H4 (cell line): ENCODE results near the genes RBM42, U2AF1L4 and LRFN3.

DNA sequence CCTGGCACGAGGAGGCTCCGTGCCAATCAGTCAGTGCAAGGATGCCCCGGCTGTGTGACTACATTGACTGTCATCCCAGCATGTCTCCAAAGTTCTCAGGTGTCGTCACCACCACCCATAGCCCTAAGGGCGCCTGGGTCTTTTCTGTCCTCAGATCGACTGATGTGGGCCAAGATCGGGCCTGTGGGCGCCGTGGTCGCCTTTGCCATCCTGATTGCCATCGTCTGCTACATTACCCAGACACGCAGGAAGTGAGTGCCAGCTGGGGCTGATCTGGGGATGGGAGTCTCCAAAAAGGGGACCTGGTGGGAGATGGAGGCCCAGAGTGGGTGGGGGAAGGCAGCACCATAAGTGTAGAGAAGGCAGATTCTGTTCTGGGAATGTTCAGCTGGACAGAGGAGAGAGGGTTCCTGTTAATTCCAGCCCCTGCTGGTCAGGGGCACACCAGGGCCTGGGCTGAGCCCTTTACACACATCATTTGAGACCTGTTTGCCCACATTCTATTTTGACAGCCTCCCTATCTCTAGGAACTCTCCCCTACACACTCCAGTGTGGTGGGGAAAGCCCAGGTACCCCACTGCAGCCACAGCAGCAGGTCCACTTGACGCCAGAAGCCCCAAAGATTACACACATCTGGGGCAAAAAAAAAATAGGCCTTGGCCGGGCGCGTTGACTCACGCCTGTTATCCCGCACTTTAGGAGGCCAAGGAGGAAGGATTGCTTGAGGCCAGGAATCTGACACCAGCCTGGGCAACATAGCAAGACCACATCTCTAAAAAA lies 18.4 kb upstream of the CD22 start:
- RAMPAGE, long total RNA, result no peak

GRCh38 chr19:35317330-35318007 lies 11.5 kb upstream of the CD22 start:
- RAMPAGE, long total RNA, result no peak

- RAMPAGE, long total RNA, result no peak
These were observed 11.8 kb upstream of the FFAR2 start for GRCh38 chr19:35436284-35436677.

GRCh38 chr19:35501652-35502273 lies 11.5 kb upstream of the KRTDAP start:
- RAMPAGE, long total RNA, result no peak

GRCh38 chr19:35575588-35576058 lies 10.3 kb upstream of the PMIS2 start:
- RAMPAGE, long total RNA, result no peak

- RAMPAGE, long total RNA, result start-site peak on the plus strand at chr19:35629064-35629080, 86 reads
These were observed at the start of gene RBM42 for GRCh38 chr19:35628223-35629366. RBM42 (plus strand) TSS chr19:35629036.

- RAMPAGE, long total RNA, result no peak
These were observed 1.9 kb upstream of the KMT2B start for GRCh38 chr19:35715795-35716408.

GRCh38 chr19:35716409-35717376 lies 1.1 kb upstream of the KMT2B start:
- RAMPAGE, long total RNA, result no peak

DNA sequence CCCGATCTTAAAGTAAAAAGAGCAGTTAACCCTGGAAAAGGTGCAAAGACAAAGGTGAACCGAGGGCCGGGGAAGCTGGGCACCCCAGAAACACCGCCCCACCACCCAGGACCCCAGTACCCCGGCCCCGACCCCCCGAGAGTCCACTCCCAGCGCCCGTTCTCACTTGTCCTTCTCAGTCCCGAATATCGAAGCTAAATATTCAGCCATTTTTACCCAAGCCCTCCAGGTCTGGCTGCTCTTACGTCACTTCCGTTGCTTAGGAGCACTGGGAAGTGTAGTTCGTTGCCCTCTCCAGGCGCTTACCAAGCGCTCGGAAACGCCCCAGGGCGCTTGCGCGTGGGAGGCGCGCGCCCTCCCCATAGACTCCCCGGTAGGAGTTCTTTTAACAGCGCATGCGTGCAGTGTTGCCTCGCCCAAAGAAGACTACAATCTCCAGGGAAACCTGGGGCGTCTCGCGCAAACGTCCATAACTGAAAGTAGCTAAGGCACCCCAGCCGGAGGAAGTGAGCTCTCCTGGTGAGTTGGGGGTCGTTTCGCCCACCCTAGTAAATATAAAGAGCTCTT lies at the start of gene U2AF1L4:
TSS of gene U2AF1L4 (minus strand) at position 237 of the 567 bp plus-strand sequence.
- RAMPAGE, long total RNA, result start-site peak on the minus strand centred at position 236 of the sequence, 7 bp wide, 38 reads; start-site peak on the plus strand centred at position 468 of the sequence, 60 bp wide, 208 reads

- RAMPAGE, long total RNA, result no peak
These were observed 787 bp downstream of the PSENEN start for GRCh38 chr19:35746316-35746559.

GRCh38 chr19:35754383-35754924 lies 2.4 kb downstream of the HSPB6 start:
- RAMPAGE, long total RNA, result no peak

GRCh38 chr19:35811469-35812056 lies 1.1 kb downstream of the PRODH2 start:
- RAMPAGE, long total RNA, result no peak

DNA sequence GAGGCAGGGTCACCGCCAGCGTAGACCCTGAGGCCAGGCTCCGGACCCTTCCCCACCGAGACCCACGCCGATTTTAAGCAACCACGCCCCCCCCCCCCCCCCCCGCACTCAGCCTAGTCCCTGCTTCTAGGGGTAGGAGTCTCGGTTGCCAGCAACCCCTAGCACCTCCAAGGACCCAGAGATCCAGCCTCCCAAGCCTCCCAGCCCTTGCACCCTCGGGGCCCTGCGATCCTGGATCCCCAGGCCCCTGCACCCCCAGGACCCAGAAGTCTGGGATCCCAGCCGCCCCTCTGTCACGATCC lies 2.4 kb upstream of the HCST start:
- RAMPAGE, long total RNA, result no peak

GRCh38 chr19:35935858-35936912 lies at the start of gene LRFN3:
LRFN3 (plus strand) TSS chr19:35936374.
- RAMPAGE, long total RNA, result no peak

DNA sequence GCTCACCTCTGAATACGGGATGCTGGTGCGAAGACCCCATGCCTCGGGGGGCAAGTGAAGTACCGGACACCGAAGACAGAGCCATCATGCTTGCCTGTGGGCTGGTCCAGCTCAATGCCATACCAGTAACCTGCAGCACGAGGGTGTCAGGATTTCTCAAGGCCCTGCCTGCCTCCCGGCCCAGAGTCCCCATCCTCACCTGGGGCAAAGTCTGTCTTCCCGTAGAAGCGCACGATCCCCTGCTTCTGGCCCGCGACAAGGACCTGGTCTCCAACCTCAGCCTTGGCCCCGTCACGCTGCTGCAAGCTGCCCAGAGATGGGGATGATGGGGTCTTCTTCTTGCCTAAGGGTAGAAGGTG lies 3.6 kb upstream of the ALKBH6 start:
- RAMPAGE, long total RNA, result no peak

- RAMPAGE, long total RNA, result no peak
These were observed 373 bp downstream of the CAPNS1 start for GRCh38 chr19:36140318-36140559.

DNA sequence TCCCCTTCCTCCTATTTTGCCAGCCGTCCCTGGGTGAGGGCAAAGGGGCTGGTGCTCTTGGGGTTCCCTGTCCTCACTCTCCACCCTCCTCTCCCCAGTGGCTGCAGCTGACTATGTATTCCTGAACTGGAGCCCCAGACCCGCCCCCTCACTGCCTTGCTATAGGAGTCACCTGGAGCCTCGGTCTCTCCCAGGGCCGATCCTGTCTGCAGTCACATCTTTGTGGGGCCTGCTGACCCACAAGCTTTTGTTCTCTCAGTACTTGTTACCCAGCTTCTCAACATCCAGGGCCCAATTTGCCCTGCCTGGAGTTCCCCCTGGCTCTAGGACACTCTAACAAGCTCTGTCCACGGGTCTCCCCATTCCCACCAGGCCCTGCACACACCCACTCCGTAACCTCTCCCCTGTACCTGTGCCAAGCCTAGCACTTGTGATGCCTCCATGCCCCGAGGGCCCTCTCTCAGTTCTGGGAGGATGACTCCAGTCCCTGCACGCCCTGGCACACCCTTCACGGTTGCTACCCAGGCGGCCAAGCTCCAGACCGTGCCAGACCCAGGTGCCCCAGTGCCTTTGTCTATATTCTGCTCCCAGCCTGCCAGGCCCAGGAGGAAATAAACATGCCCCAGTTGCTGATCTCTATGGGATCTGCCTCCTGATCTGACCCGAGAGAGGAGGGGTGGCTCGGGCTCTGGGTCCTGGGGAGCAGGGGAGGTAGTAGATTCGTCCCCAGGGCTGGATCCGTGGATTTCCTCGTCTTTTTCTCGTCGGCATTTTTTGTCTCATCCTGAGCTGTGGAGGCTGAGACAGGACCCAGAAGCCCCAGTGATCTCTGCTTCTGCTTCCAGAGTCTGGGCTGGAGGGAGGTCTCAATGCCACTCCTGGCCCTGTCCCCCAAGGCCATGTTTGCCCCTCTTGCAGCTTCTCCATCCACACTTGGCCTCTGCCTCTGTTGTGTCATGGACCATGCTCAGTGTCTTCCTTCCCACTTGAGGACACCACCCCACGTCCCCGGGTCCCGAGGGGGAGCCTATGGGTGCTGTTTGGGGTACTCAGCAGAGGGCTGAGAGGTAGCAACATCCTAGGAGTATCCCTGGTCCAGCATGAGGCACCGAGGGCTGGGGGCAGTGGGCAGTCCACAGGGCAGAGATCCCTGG lies 2.2 kb downstream of the COX7A1 start:
- RAMPAGE, long total RNA, result no peak

DNA sequence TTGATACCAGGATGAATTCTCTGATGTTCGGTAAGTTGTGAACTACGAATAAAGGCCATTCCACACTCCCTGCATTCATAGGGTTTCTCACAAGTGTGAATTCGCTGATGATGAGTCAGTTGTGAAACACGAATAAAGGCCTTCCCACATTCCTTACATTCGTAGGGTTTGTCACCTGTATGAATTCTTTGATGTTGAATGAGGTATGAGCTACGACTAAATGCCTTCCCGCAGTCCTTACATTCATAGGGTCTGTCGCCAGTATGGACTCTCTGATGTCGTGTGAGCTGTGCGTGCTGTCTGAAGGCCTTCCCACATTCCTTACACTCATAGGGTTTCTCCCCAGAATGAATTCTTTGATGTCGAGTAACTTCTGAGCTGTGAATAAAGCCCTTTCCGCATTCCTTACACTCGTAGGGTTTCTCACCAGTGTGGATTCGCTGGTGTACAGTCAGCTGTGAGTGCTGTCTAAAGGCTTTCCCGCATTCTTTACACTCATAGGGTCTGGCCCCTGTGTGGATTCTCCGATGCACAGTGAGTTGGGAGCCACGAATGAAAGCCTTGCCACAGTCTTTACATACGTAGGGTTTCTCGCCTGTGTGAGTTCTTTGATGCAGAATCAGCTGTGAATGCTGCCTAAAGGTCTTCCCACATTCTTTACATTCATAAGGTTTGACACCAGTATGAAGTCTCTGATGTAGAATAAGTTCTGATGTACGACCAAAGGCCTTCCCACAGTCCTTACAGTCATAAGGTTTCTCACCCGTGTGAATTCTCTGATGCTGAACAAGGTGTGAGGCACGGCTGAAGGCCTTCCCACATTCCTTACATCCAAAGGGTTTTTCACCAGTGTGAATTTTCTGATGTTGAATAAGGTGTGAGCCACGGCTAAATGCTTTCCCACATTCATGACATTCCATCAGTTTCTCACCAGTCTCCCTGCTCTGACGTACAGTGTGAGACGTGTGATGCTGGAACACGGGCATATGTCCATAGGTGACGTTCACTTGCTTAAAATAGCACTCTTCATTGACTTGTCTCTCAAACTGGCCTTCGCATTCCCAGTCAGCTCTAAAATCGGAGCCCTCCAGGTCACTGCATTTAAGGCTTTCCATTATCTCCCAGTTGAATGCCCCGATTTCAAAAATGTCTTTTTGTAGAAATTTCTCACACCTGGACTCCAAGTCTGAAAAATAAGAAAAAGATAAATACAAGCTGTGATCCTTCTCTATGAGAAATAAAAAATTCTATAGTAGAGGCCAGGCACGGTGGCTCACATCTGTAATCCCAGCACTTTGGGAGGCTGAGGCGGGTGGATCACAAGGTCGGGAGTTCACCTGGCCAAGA lies 30.8 kb upstream of the COX7A1 start:
- RAMPAGE, long total RNA, result no peak

DNA sequence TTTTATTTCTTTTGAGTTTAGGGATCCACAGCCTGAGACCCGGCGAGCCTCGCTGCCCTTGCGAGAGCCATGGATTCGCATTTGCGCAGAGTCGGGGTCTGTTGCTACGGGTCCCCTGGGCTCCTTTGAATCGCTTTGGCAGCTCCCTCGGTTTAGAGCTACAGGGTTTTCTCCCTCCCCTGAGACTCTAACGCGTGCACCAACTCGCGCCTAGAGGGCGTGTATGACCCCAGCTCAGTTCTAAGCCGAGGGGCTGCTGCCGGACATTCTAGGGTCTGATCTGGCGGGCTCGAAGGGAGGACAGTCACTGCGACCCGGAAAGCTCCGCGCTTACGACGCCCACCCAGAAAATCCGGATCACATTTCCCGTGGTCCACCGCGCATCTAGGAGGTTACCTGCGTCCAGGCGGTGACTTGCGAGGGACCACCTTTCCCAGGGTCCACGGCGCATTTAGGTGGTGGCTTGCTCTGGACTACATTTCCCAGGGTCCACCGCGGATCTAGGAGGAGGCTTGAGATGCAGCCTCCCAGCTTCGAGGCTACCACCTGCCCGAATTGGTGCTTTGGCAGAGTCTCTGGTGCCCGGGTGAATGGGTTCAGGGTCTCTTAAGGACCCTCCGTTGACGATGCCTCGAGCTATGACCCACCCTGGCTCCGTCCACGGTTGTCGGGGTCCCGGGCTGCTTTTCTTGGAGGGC lies 30.3 kb downstream of the ZNF146 start:
- RAMPAGE, long total RNA, result no peak

DNA sequence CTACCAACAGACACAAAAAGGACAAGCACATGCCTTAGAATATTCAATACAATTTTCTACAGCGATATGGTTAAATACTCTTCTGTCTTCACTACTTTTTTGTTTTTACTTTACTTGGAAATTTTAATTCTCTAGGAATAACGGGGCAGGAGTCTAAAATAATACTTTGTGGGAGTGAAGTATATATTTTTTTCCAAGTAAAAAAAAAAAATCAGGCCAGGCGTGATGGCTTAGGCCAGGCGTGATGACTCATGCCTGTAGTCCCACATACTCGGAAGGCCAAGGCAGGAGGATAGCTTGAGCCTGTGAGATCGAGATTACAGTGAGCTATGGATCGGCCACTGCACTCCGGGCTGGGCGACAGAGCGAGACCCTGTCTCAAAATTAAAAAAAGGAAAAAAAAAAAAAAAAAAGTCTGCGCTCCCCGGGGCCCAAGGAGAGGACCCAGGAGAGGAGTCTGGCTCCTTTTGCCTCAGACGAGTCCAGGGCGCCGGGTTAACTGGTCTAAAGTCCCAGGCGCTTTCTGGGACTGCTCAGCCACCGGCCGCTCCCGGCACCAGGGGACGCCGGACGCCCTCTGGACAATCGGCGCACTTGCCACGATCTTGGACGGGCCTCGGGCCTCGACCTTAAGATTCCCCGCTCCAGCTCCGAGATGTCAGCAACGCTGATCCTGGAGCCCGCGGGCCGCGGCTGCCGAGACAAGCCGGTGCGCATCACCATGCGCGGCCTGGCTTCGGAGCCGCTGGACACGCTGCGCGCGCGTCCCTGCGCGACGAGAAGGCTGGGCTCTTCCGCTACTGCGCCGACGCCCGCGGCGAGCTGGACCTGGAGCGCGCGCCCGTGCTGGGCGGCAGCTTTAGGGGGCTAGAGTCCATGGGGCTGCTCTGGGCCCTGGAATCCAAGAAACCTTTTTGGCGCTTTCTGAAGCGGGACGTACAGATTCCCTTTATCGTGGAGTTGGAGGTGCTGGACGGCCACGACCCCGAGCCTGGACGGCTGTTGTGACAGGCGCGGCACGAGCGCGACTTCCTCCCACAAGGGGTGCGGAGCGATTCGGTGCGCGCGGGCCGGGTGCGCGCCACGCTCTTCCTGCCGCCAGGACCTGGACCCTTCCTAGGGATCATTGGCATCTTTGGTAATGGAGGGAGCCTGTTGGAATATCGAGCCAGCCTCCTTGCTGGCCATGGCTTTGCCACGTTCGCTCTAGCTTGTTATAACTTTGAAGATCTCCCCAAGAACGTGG lies 2.9 kb upstream of the ZFP82 start:
- RAMPAGE, long total RNA, result no peak